SJCRH30 (cell line): ENCODE measurements around the genes GLT6D1, CAMSAP1 and TMEM250.

- RAMPAGE, long total RNA, result no peak
Observed at GRCh38 chr9:134706786-134707189, 65.2 kb downstream of the COL5A1 start.

DNA sequence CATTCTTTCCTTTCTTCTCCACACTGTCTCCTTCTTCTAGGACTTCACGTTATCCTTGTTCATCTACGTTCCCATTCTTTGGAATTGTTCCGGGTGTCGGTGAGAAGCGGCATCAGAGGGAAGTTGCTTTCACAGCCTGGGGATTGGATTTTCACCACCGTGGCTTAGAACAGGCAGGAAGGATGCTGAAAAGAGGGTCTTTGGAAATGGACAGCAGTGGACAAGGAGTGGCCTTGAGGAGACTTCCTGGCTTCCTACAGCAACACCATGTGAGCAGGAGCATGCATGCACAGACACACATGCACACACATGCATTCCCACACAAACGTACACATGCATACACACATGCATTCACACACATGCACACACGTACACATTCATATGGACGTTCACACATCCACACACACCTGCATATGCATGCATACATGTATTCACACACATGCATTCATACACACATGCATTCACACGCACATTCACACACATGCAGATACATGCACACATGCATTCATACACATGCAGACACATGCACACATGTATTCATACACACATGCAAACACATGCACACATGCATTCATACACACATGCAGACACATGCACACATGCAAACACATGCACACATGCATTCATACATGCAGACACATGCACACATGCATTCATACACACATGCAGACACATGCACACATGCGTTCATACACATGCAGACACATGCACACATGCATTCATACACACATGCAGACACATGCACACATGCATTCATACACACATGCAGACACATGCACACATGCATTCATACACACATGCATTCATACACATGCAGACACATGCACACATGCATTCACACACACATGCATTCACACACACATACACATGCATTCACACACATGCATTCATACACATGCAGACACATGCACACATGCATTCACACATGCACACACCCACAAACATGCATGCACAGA lies 105.8 kb downstream of the COL5A1 start:
- RAMPAGE, long total RNA, result no peak

DNA sequence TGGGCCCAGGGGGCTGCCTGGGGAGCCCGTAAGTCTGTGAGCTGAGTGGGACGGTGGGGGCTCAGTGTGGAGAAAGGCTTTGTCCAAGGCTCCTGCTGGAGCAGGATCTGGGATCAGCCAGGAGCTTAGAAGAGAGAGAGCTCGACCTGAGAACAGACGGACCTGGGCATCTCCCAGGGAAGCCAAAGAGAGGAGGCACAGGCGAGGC lies 117.0 kb upstream of the FCN2 start:
- RAMPAGE, long total RNA, result no peak

- RAMPAGE, long total RNA, result no peak
Observed at GRCh38 chr9:134802580-134803328, 77.9 kb upstream of the FCN2 start.

- RAMPAGE, long total RNA, result no peak
Observed at GRCh38 chr9:134936250-134937122, 18.8 kb upstream of the FCN1 start.

- RAMPAGE, long total RNA, result no peak
Observed at GRCh38 chr9:134944417-134944991, 26.8 kb upstream of the FCN1 start.

- RAMPAGE, long total RNA, result no peak
Observed at GRCh38 chr9:135490453-135491020, 9.1 kb downstream of the PIERCE1 start.

DNA sequence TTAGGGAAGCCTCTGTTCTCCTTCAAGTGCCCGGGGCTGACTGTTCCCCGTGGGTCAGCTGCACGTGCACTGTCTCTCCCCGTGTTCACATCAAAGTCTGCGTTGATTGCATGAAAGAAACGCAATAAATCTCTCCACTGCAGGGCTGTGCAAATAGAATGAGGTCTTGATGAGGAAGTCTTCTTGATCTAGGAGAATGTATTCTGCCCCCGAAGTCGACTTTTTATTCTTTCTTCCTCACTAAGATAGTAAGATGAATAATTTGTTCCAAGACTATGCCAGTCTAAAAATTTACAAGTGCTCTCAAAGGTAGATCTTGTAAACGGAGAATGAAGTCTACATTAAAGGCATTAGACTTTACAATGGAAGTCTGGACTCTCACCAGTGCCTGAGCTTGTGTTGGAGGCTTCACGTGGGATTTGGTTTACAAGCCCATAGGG lies at the start of gene GLT6D1:
TSS of gene GLT6D1 (minus strand) at position 198 of the 440 bp plus-strand sequence.
- RAMPAGE, long total RNA, result no peak

GRCh38 chr9:135906047-135906262 lies 1.4 kb downstream of the CAMSAP1 start:
- RAMPAGE, long total RNA, result no peak

GRCh38 chr9:135906983-135907705 lies at the start of gene CAMSAP1:
Gene CAMSAP1 (minus strand): TSS chr9:135907546.
- RAMPAGE, long total RNA, result no peak

- RAMPAGE, long total RNA, result no peak
Observed at GRCh38 chr9:135908652-135909328, 1.4 kb upstream of the CAMSAP1 start.

DNA sequence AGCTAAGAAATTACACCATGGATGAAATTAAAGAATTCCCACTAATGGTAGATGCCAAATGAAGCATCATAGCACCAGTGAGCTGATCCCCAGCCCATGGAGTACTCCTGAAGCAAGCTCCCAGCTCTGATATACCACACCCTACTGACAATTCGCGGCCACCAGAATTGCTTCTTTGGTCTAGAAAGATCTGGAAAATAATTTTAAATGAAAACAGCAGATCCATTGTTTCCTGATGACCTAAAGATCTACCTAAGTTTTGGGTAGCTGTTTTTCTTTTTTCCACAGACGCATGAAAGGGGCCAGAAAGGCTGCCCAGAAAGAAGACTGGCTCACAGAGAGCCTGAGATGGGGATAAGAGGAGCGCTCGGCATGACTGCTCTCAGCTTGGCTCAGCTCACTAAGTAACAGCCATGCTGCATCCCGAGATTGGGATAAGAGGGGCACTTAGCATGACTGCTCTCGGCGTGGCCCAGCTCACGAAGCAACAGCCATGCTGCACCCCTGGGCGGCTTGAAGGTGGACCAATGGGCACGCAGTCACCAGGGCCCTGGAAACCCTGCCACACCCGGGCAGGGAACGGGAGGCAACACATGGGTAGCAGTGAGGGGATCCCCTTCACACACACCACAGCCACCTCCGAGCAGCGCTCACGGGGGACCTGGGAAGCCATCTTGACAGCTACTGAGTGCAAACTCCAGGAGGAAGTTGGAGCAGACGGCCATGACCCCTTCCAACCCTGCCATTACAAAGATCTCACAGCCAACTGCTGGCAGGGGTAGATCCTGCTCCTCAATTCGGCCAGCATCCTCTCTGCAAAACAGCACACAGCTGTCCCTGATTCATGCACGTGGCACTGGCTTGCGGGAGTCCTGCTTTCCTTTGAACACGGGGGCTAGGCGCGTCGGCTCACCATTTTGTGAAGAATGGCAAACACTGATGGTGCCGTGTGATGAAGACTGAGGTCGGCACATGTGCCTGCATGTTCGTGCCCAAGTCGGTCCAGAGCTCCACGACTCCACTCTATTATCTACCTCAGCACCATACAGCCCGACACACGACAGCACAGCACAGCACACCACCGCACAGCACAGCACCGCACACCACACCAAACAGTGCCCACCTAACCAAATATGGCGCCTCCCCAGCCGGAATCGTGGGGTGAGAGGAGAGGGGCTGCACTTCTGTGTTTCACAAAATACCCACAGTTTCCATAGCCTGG lies 5.2 kb downstream of the UBAC1 start:
- RAMPAGE, long total RNA, result no peak

- RAMPAGE, long total RNA, result no peak
Observed at GRCh38 chr9:136085603-136086218, 9.4 kb downstream of the NACC2 start.

DNA sequence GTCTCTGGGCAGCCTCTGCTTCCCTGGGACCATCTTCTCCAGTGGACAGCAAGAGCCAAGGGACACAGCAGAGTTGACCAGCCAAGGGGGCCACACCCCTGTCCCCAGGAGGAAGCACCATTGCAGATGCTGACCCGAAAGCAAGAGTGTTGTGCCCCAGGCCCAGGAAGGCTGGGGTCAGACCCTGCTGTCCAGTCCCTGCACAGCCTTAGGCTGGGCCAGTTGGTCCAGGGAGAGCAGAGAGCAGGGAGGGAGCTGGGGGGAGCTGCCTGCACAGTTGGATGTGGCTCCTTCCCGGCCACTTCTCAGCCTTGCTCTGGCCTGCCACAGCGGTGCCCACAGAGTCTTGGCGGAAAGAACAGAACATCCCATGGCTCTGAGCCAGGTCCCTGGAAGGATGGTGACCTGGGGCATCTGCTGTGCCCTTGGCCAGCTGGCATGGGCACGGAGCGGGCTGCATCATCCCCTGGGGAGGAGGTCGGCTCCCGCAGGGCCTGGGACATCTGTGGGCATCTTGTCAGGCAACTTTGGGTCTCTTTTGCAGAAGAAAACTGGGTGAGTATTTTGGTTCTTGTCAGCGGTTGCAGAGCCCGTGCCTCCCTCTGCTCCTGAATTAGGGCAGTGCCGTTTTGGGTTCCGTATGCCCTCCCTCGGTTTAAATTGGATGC lies 10.2 kb upstream of the NACC2 start:
- RAMPAGE, long total RNA, result no peak

- RAMPAGE, long total RNA, result no peak
Observed at GRCh38 chr9:136109134-136110171, 9.2 kb downstream of the TMEM250 start.

DNA sequence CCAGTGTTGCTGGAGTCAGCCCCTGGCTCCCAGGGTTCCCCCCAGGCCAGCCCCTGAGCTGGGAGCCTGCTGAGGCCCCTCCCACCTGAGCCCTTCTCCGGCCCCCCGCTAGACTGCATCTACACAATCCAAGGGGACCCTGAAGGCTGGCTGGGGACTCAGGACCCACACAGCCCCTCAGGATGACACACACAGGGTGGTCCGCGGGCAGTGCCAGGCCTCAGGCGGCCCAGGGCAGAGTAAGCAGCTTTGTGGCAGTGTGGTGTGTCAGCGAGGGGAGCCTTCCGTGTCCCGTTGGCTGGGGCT lies 3.0 kb downstream of the TMEM250 start:
- RAMPAGE, long total RNA, result no peak

DNA sequence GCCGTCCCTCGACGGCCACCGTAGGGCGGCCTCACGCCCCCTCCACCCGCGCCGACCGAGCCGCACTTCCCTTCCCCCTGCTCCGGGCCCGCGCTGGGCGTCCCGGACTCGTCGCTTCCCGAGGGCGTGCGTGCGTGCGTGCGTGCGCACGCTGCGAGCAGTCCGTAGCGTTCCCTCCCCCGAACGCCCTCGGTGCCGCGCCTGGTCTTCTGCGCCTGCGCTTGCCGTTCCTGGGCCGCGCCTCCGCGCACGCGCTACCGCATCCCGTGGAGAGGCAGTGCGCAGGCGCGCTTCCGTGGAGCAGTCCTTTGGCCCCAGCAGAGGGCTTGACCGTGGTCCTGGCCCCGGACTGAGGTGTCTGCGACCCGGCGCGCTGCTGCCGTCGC lies at the start of gene TMEM250:
TSS of gene TMEM250 (minus strand) at position 132 of the 386 bp plus-strand sequence.
- RAMPAGE, long total RNA, result no peak

- RAMPAGE, long total RNA, result no peak
Observed at GRCh38 chr9:136353623-136354084, 9.9 kb downstream of the DNLZ start.

GRCh38 chr9:136358156-136358781 lies 5.3 kb downstream of the DNLZ start:
- RAMPAGE, long total RNA, result no peak

DNA sequence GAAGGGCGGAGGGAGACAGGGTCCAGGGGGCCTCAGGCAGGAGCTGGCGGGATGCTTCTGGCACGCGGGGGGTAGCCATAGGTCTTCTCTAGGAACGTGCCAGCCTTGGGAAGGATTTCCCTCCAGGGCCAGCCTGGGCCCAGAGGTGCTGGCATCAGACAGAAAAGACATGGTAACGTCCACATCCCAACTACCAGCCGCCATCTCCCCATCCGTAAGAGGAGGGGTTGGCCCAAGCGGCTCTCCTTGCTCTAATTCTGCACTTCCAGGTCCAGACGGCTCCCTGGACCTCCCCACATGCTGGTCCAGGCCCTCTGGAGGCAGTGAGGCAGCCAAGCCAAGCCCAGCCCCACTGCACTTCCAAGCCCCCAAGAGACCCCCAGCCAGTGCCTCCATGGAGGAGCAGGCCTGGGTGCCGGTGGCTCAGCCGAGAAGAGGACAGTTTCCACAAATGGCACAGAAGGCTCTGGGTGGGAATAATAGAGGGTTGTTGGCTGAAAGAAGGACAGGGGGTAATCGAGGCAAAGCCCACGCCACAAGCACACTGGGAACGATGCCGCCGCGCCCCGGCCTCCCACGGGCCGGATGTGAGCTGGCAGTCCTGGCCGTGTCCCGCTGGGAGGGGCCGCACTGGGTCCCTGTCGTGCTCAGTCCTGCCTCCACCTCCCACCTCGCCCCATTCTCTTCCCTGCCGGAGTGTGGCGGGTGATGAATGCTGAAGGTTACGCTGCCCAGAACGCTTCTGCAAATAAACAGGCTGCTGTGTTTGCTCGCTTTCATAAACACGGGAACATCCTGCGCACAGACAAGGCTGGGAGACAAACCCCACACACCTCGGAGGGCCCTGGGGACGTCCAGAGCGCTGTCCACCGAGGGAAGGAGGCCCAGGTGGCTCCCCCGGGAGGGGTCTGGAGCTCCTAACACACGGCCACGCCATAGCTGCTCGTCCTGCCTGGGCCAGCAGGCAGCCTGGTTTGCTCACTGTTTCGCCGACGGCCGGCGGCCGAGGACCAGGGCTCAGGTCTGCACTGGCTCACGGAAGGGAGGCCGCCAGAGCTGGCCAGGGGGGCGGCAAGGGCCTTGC lies 2.6 kb downstream of the DNLZ start:
- RAMPAGE, long total RNA, result no peak